PC-3 (cell line): ENCODE measurements around the genes C11orf52, TTC12, ANKK1 and USP28.

DNA sequence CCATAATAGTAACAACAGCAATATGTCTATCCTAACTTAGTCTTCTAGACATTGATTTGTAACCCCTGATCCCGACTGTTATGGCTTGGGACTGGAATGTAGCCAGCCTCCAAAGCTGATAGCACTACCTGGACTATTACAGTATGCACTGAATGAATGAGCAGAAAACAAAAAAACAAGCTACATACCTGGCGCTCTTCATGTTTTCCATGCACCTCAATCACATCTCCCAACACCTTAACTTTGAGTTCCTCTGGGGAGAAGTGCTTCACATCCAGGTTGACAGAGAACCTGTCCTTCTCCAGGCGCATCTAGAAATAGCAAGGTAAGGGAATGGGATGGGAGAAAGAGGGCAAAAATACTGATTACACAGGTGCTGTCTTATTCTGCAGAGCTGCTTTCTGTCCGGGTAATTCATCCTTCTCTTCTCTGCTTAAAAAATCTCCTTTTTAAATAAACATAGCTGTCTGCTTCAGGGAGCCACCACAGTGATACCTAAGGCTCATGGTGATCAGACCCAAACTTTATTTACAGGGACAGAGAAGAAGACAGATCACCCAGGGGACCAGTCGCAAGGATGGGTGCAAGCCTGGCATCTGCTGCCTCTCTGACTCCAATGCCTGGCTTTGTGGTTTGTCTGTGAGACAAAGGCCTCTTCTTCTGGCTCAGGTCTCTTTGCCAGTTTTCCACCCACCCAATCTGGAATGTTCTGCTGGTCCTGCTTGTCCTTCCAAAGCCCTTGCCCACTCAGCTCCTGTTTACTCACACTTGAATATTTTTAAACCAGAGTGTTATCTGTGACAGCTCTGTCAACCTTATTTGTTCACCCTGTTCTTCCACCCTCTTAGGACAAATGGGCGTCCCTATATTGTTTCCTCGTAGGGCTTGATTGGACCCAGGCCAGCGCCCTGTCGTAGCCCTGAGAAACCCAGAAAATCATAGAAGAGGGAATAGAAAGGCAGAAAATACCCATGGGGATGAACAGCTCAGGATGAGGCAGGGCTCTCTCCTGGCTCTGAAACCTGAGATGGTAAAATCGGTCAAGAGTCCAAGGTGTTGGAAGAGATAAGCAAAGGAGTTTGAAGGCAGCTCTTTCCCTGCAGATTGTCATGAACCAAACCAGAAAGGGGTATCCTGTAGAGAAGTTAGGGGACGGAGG lies 1.1 kb downstream of the CRYAB start:
- RAMPAGE, long total RNA: no peak

GRCh38 chr11:111918307-111919260 lies at the start of gene C11orf52:
TSS of gene C11orf52 (plus strand) at chr11:111918913.
- RAMPAGE, long total RNA: start-site peak on the plus strand at chr11:111918906-111918935, 27 and 19 reads in 2 replicates

GRCh38 chr11:111944635-111945170 lies 7.6 kb downstream of the DIXDC1 start:
- RAMPAGE, long total RNA: no peak

GRCh38 chr11:112159117-112159875 lies 4.6 kb downstream of the IL18 start:
- RAMPAGE, long total RNA: no peak

- RAMPAGE, long total RNA: no peak
Measured at GRCh38 chr11:112223241-112223602, 3.0 kb upstream of the PTS start.

DNA sequence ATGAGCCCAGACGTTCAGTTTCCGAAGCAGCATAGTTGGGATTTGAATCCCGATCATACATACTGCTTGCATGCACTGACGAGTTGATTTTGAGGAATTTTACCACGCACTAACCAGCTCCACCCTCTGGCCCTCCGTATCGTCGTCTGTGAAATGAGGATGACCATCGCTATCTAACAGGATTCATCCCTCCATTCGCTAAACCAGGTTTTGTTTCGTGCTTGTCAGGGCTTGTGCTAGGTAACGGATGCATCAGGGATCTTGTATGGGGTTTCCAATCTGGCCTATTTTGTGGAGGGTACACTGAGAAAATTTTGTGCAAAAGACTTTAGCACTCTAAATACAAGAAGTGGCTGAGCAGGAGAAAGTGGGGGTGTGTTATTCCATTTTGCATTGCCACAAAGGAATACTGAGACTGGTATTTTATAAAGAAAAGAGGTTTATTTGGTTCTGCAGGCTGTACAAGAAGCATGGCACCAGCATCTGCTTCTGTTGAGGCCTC lies 898 bp downstream of the PTS start:
- RAMPAGE, long total RNA: no peak

- RAMPAGE, long total RNA: no peak
Measured at GRCh38 chr11:112658441-112659118, 302.6 kb upstream of the NCAM1 start.

DNA sequence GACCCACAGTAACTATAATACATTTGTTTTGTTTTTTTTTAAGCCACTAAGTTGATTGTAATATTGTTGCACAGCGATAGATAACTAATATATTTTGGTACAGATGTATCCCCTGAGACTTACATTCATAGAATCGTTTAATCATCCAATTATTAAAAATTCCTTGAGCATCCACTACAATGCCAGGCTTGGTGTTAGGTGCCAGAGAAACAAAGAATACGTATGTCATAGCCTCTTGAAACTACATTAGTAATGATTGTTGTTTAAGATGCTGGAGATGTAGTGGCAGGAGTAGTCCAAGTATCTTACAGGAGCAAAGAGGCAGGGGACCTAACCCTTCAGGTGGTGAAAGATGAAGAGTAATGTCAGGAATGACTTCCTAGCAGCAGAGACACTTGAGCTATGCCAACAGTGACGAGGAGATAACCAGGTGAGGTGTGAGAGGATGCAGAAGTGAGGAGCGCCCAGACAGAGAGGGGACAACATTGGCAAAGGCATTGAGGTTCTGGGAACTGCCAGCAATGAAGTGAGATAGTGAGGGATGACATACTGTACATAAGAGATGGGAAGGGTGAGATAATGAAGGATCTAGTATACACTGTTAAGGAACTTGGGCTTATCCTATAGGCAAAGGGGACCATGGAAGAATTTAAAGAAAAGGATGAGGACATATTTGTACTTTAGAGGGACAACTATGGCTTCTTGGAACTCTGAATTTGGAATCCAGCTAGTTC lies 95.7 kb downstream of the NCAM1 start:
- RAMPAGE, long total RNA: no peak

- RAMPAGE, long total RNA: no peak
Measured at GRCh38 chr11:113314206-113315262, at the start of gene TTC12. TSS of gene TTC12 (plus strand) at chr11:113314583.

- RAMPAGE, long total RNA: no peak
Measured at GRCh38 chr11:113387484-113388207, at the start of gene ANKK1. TSS of gene ANKK1 (plus strand) at chr11:113387779.

GRCh38 chr11:113399314-113399778 lies 11.8 kb downstream of the ANKK1 start:
- RAMPAGE, long total RNA: no peak

GRCh38 chr11:113781665-113782277 lies 2.2 kb downstream of the CLDN25 start:
- RAMPAGE, long total RNA: no peak

GRCh38 chr11:113875431-113876233 lies at the start of gene USP28:
TSS of gene USP28 (minus strand) at chr11:113875572.
- RAMPAGE, long total RNA: no peak

GRCh38 chr11:114052137-114052604 lies 7.3 kb upstream of the ZBTB16 start:
- RAMPAGE, long total RNA: no peak

GRCh38 chr11:114060465-114061457 lies 1.2 kb downstream of the ZBTB16 start:
- RAMPAGE, long total RNA: no peak

DNA sequence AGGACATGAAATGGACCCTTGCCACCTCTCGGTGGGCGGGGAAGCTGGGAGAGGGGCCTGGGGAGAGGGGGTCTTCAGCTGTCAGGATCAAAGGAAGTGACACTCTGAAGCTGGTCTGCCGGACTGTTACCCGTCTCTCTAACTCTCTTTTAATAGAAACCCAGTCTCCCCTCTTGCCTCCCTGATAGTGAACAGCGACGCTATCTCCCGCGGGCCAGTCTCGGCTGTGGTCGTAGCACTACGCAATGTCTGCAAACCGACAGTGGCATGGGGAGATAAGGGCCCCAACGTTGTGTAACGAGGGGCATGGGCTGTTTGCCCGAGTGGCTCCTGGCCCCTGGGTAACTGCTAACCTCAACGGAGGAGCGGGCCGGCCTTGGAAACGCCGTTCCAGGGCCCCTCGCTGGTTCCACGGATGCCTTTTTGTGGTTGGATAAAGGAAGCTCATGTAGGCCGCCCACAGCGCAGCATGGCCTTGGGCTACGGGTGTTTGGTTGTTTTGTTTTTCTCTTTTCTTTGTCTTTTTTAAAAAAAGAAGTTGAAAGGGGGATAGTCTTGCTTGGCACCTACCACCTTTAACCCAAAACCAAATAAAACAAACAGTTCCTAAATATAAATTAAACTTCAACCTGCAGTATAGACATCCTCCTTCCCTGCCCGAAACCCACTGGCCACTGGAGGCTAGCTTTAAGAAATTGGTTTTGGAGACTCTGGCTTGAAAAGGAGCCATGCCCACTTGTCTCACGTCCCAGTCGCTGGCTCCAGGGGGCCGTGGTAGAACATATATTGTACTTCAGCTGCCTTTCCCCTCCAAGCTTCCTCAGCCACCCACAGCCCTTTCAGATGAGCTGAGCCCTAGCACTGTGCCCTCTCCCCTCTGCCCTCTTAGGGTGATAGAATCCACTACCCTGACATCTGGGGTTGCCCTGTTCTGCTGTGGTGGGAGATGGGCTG lies 23.5 kb downstream of the ZBTB16 start:
- RAMPAGE, long total RNA: no peak

- RAMPAGE, long total RNA: no peak
Measured at GRCh38 chr11:114085877-114086641, 26.5 kb downstream of the ZBTB16 start.

GRCh38 chr11:114108999-114110335 lies 50.0 kb downstream of the ZBTB16 start:
- RAMPAGE, long total RNA: no peak

GRCh38 chr11:114168624-114169224 lies 109.2 kb downstream of the ZBTB16 start:
- RAMPAGE, long total RNA: no peak

DNA sequence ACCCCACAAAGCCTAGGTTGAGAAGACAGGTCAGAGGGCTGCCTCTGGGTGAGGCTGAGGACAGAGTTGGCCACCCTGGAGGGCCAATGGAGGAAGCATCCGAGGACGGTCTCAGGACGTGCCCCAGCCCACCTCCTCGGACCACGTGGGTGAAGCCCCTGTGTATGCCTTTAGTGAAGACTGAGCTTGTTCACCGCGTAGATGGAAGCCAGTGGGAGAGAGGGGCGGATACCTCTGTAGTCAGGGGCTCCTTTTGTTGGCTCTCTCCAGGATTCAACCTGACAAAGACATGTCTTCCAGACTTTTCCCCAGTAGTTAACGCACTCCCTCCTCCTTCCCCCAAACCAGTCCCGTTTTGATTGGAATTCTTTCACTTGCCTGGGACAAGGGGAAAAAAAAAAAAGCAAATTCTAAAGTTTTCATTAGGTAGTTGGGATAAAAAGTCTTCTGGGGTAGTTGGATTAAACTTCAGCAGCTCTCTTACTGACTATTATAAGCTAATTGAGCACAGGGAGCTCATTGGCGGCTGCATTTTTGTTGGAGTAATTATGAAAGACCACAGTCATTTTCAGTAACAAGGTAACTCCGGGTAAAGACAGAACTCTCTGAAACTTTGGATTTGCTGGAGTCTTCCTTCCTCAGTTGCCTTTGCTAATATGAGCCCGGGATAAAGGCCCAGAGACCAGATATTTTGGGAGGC lies 110.9 kb downstream of the ZBTB16 start:
- RAMPAGE, long total RNA: no peak